AG09319 (cell line): ENCODE measurements around a stretch of chr12.

DNA sequence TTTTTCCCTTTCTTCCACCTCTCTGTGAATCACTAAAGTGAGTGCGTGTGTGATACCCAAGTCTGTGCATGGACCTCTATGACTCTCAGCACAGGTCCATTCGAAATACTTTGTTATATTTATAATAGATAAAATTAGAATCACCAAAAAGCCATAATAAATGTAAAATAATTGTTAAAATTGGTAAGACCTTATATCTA is 787.6 kb downstream of the TMEM132B start:
- RRBS: no CpG with 5 or more reads among the region's 2 CpGs

- RRBS: no CpG with 5 or more reads among the region's 5 CpGs
Observed at GRCh38 chr12:125996293-125996930, 810.2 kb downstream of the TMEM132B start.

DNA sequence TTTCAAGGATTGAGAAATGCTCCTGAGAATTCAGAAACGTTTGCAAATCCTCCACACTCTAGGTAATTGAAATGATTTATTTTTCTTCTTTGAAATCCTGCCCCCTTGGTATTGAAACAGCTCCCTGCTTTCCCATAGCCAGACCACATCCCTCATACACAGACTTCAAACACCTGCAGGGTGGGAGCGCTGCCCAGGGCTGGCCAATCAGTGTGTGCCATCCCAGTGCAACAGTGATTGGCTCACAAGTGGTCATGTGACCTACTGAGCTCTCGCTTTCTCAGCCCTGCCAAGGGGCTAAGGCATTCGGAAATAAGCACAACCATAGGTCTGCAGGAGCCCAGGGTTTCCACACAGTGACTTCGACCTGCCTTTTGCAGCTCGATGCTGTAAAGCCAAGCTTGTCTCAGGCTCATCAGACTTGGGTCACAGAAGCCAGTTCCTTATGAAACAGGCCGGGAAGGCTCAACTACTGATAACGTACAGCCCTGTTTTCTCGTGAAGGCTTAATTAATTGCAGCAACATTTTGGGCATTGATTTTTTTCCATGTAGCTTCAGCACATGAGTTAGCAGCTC is 970.6 kb downstream of the TMEM132B start:
- RRBS: no CpG with 5 or more reads among the region's 9 CpGs

DNA sequence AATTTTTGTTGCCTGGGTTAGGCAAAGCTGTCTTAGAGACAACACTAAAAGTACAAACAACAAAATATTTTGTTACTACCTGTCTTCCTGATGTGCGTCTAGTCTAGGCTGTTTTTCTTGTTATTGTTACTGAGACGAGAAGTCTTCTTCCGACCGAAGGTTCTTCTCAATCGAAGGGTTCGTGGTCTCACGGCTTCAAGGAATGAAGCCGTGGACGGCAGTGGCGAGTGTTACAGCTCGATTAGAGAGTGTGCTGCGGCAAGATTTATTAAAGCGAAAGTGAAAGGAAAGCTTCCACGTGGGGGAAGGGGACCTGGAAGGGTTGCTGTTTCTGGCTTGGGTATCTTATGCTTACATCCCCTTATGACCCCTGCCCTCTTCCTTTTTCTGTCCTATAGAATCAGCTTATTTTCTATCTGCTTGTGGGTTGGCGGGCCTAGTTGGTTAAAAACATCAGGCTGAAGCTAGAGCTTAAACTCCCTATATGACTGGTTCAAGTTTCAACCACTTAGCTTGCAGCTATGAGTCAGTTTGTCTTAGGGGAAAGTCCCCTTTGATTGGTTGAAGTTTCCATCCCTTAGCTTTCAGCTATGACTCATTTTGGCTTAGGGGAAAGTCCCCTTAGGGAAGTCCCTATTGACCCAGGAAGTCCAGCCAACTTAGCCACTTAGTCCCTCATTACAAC is 1494.8 kb upstream of the TMEM132C start:
- RRBS: no CpG with 5 or more reads among the region's 15 CpGs

- RRBS: no CpG with 5 or more reads among the region's 3 CpGs
Observed at GRCh38 chr12:127205565-127206094, 1061.3 kb upstream of the TMEM132C start.

GRCh38 chr12:127488948-127489262 is 778.1 kb upstream of the TMEM132C start:
- RRBS: no CpG with 5 or more reads among the region's 3 CpGs

- RRBS: no CpG with 5 or more reads among the region's 2 CpGs
Observed at GRCh38 chr12:127602645-127603006, 664.3 kb upstream of the TMEM132C start.

GRCh38 chr12:127824761-127825108 is 442.2 kb upstream of the TMEM132C start:
- RRBS: no CpG with 5 or more reads among the region's 2 CpGs

GRCh38 chr12:127943720-127944049 is 323.3 kb upstream of the TMEM132C start:
- RRBS: no CpG with 5 or more reads among the region's 5 CpGs

DNA sequence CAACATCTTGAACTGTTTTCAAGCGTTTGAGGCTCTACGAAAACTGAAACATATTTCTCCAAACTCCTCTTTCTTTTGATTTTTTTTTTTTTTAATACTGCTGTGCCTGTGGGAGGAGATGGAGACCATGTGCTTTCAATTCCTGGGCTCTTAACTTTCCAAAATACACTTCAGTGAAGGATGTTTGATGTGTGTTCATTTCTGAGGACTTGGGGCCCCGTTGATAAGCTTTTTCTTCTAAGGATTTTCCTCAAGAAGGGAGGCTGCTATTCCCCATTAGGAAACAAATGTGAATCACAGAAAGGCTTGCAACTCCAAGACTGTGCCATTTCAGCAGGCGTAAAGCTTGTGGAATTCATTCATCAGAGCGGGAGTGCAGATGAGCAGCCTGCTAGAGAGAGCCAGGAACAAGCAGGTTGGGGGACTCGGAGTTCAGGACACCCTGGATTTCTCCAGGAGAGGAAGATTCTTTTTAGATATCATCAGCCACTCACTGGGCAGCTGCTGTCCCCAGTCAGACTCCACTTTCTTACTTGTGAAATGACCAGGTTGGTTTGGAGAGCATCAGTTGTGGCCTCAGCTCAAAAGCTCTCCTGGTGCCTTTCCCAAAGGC is 94.7 kb downstream of the TMEM132C start:
- RRBS: no CpG with 5 or more reads among the region's 6 CpGs

GRCh38 chr12:128603811-128604302 is 219.9 kb downstream of the SLC15A4 start:
- RRBS: no CpG with 5 or more reads among the region's 3 CpGs

DNA sequence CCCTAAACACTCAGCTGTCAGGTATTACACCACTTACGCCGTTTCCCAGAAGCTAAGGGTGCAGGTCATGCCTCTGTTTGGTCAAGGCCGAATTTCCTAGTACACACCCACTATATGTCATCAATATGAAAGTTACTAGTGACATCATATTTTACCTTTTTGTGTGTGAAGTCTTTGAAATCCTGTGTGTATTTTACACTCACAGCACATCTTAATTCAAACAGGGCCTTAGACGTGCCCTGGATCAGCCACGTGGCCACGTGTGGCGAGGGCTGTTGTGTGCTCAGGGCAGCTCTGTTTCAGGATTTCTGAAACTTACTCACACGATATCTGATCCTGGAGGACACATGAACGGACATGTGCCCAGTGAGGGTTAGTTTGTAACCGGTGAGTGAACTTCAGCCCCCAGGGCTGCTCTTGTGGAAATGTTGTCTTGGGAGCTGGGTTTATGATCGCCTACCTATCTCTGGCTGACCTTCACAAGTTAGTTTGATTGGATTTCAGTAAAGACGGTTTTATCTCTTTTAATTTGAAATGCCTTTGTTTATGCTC is 51.9 kb downstream of the GLT1D1 start:
- RRBS: no CpG with 5 or more reads among the region's 12 CpGs

- RRBS: no CpG with 5 or more reads among the region's 8 CpGs
Observed at GRCh38 chr12:128920377-128920911, 67.2 kb downstream of the GLT1D1 start.

DNA sequence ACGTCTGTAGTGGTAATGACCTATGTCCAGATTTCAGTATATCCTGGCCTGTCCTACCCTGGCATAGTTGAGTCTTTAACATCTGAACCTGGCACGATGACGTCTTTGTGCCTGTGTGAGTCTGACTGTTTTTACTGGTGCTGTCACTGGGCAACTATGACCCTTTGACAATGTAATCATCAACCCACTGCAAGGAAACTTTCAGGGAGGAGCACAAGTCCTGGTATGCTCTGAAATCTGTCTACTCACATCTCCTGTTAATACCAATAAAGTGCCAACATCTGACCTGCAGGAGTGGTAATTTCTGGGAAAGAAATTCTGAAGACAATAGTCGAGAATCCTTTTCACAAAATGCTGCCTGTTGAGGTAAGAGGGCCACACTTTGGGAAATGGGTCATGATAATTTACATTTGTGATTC is 524.3 kb downstream of the TMEM132D start:
- RRBS: no CpG with 5 or more reads among the region's 4 CpGs

- RRBS: no CpG with 5 or more reads among the region's 23 CpGs
Observed at GRCh38 chr12:130878878-130879826, 7.3 kb downstream of the RAN start.

DNA sequence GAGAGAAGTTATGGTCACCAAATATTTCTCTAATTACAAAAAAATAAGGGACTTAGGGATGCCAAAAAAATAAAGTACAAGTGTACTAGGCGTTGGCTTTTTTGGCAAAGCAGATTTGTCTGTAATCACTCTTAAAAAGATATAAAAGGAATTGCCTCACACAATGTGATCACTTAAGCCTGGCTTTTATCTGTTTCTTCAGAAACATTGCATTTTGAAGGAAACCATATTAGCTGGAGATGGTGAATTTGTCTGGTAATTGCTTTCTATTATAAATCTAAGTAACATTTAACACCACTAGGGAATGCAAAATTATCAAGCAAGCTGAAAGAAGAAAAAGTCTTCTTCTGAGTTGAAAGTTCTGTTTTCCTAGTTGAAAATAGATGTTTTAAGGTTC is 31.0 kb upstream of the ADGRD1 start:
- RRBS: no CpG with 5 or more reads among the region's 1 CpG

DNA sequence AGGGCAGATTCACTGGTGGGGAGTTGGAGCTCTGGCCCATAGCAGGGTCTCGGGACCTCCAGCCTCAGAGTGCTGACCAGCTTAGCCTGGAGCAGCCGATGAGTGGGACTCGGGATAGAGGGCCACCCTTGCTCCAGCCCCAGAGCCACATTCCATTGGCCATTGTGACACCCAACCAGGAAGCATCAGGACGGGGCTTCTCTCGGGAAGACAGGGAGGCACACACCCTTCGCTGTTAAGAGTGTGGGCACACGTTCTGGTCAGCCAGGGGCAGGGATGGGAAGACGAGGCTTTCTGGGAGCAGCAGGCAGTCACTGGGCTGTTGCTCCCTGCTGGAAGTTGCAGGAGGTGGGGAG is 1.5 kb downstream of the ADGRD1 start:
- RRBS: no CpG with 5 or more reads among the region's 8 CpGs

DNA sequence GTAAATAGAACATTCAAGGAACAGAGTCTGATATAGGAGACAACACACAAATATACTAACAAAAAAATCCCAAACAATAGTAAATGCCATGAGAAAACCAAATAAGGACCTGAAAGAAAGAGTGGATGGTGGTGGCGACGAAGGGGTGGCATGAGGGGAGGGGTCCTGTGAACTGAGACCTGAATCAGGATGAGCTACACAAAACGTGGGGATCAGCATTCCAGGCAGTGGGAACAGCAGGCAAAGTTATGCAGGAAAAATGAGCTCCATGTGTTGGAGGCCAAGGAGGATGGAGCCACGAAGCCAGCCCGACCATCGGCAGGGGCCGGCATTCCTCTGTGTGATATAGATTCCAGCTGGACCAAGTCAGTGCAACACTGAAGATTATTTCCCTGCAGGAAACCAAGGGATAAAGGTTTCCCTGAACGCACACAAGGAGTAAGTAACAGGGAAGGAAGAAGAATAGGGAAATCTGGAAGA is 7.1 kb downstream of the ADGRD1 start:
- RRBS: no CpG with 5 or more reads among the region's 8 CpGs

GRCh38 chr12:130970740-130971327 is 17.1 kb downstream of the ADGRD1 start:
- RRBS: no CpG with 5 or more reads among the region's 17 CpGs

DNA sequence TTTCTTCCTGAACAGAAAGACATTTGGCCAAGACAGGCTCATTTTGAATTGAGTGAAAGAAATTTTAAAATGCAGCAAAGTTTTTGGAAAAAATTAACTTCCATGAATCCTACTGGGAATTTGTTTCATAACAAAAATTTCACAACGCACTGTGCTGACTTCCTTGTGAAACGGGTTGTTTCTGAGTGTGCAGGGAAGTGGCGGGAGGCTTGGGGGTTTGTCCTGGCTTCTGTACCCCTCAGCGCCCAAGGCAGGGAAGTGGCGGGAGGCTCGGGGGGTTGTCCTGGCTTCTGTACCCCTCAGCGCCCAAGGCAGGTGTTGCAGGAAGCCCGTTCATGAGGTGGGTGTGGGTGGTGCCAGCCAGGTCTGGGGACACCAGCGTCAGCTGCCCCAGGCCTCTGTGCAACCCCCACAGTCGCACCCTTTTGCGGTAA is 25.0 kb downstream of the ADGRD1 start:
- RRBS: no CpG with 5 or more reads among the region's 11 CpGs